Diencephalon (tissue), 2 donors: Measurements from ENCODE around the genes ZNF676, ZNF724 and ZNF91.

DNA sequence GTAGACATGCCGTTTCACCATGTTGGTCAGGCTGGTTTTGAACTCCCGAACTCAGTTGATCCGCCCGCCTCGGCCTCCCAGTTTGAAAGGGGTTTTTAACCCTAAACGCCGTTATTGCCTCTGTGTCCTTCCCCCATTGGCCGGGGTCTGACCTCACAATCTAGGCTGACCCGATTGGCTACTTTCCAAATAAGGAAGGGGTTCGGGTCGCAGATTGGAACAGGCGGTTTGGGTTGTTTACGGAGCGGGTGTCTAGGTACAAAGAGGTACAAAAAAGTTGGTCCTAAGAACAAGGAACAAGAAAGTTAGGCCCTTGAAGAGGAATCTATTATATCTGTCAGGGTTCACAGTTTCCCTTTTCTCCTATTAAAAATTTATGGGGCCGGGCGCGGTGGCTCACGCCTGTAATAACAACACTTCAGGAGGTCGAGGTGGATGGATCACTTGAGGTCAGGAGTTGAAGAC, 1.0 kb downstream of the ZNF253 start:
- RAMPAGE, long total RNA: no peak

DNA sequence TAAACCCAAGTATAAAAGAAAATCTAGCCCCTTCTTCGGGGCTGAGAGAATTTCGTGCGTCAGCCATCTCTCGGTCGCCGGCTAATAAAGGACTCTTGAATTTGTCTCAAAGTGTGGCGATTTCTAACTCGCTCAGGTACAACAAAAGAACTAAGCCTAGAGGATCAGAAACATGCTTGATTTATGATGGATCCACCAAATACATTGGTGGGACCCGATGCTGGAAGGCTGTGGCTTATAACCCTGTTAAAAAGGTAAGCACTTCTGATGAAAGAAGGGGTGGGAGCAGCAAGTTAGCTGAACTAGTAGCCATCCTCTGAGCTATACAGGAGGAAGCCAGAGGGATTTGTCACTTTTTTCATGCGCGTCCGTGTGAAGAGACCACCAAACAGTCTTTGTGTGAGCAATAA, 9.3 kb upstream of the ZNF90 start:
- RAMPAGE, long total RNA: no peak

DNA sequence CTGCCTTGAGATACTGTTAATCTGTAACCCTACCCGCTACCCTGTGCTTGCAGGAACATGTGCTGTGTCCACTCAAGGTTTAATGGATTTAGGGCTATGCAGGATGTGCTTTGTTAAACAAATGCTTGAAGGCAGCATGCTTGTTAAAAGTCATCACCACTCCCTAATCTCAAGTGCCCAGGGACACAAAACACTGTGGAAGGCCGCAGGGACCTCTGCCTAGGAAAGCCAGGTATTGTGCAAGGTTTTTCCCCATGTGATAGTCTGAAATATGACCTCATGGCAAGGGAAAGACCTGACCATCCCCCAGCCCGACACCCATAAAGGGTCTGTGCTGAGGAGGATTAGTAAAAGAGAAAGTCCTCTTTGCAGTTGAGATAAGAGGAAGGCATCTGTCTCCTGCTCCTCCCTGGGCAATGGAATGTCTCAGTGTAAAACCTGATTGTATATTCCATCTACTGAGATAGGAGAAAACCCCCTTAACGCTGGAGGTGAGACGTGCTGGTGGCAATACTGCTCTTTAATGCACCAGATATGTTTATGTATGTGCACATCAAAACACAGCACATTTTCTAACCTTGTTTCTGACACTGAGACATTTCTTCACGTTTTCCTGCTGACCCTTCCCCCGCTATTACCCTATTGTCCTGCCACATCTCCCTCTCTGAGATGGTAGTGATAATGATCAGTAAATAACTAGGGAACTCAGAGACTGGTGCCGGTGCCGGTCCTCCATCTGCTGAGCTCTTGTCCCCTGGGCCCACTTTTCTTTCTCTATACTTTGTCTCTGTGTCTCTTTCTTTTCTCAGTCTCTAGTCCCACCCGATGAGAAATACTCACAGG, 4.9 kb downstream of the ZNF90 start:
- RAMPAGE, long total RNA: no peak

DNA sequence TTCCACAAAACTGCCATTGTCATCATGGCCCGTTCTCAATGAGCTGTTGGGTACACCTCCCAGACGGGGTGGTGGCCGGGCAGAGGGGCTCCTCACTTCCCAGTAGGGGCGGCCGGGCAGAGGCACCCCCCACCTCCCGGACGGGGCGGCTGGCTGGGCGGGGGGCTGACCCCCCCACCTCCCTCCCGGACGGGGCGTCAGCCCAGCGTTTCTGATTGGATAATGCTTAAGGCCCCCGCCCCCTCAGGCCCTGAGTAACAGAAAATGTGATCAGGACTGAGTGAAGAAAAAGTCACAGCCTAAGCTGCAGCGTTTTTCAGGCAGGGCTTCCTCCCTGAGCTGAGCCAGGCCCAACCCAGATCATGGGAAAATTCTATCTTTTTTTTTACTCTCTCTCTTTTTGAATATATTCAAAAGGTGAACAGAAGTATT, 14.5 kb upstream of the ZNF486 start:
- RAMPAGE, long total RNA: no peak

- RAMPAGE, long total RNA: no peak
Observed at GRCh38 chr19:20248267-20248883, 81.4 kb downstream of the ZNF486 start.

DNA sequence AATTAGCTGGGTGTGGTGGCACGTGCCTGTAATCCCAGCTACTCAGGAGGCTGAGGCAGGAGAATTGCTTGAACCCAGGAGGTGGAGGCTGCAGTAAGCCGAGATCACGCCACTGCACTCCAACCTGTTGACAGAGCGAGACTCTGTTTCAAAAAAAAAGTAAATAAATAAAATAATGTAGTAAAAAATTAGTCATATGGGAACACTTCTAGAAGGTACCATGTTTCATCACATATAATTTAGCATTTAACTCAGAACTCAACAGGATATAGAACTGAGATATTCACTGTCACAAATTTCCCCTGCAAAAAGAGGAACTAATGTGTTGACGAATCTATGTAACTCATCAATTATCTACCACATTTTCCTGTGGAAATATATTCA, 1.6 kb downstream of the ZNF737 start:
- RAMPAGE, long total RNA: no peak

DNA sequence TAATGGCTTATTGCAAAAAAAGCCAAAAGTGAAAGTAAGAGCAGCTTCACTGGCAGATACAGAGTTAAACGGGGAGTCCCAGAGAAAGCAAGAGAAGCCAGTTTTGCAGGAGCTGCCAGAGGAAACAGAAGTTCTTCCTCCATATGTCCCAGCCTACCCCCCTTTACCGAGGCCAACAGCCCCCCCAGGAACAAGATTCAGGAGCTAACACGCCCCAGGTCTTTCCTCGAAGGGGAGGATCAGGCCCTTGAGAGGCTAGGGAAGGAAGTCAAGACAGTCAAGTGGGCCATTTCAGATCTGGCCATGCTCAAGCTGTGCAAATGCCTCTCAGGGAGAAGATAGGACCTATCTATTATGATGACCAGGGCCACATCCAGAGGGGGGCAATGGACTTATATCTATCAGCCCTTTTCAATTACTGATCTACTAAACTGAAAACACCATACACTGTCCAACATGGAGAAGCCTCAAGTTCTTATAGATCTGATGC, 47.3 kb upstream of the ZNF737 start:
- RAMPAGE, long total RNA: no peak

DNA sequence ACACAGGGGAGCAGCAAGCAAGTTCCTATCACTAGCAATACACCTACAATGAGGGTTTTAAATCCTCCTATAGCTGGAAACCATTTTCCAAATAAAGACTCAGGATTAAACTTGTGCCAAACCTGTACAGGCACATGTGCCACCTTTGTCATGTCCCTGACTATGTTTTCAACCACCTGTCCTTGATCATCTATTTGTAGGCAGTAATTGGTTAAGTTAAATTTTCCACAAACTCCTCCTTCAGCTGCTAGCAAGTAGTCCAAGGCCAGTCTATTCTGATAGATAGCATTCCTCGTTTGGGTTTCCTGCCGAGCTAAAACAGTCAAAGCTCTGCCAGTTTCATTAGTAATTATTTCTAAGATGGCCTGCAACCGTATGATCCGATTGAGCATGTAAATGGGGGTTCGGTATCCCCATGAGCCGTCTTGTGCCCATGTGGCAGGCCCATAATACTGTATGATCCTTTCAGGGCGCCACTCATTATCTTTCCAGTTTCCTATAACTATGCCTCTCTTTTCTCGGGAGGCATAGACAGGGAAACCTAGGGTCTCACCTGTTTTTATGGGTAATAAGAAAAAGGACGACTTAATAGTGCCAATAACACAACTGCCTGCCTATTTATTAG, 28.5 kb upstream of the ZNF66 start:
- RAMPAGE, long total RNA: no peak

DNA sequence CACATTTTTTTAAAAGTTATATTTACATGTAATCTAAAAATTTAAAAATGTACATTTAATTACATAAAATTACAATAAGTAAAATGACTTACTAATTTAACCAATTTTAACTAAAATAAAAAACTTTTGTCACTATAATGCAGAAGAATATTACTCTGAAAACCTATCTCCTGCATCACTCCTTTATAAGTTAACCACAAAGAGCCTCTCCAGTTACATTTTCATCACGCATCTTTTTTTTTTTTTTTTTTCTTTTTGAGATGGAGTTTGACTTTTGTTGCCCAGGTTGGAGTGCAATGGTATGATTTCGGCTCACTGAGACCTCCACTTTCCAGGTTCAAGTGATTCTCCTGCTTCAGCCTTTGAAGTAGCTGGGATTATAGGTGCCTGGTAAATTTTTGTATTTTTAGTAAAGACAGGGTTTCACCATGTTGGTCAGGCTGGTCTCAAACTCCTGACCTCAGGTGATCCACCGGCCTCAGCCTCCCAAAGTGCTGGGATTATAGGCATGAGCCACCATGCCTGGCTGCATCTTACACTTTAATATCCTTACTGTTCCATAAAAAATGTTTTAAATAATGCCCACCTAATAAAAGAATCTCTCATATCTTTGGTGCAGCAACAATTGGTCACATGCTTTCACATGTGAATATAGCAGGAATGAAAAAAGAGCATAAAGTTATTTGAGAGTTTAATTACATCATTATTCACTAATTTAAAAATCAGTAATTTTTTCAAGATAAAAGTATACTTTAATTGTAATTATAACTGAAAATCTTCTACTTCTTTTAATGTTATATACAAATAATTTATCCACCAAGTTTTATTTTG, 29.8 kb downstream of the ZNF43 start:
- RAMPAGE, long total RNA: no peak

DNA sequence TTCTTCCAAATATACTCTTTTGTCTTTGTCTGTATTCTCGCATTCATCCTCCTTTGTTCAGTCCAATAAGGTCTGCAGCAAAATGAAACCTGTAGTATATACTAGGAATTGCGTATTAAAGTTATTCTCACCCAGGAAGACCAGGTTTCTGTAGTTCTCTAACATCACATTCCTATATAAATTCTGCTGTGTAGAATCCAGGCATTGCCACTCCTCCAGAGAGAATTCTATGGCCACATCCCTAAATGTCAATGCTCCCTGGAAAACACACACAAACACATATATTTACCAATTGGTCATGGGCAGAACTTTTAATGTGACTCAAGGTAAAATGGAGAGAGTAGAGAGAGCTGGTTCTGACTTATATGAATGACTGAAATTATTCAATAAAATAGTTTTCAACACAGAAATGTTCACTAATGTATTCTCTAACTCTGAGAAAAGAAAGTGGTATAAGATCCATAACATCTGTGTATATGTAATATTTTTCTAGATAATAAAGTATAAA, at the start of gene ZNF676:
TSS of gene ZNF676 (minus strand) at position 483 of the 508 bp plus-strand sequence.
- RAMPAGE, long total RNA: no peak

DNA sequence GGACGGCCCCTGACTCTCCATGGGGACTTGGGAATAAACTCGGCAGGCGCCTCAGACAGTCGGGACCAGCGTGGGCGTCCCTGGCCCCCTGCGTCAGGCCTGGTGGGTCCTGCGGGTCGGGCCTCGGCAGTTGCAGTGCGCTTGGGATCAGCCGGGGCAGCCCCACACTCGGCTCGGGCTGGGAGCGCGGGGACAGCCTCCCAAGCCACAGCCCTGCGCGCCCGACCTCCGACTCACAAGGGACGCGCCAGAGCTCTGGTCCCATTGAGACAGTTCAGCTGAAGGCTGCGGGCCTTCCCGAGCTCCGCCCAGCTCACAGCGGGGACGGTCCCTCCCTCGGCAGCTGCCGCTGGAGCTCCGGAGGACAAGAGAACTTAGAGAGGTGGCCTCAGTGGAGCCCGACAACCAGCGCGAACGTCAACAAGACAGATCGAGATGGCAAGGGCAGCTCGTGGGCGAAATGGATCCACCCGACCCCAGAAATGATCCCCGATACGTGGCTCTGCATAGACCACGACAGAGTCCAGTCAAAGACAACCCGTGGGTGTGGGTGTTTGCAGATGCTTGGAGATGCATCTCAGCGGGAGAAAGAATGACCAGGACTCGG, 45.6 kb upstream of the ZNF730 start:
- RAMPAGE, long total RNA: no peak

DNA sequence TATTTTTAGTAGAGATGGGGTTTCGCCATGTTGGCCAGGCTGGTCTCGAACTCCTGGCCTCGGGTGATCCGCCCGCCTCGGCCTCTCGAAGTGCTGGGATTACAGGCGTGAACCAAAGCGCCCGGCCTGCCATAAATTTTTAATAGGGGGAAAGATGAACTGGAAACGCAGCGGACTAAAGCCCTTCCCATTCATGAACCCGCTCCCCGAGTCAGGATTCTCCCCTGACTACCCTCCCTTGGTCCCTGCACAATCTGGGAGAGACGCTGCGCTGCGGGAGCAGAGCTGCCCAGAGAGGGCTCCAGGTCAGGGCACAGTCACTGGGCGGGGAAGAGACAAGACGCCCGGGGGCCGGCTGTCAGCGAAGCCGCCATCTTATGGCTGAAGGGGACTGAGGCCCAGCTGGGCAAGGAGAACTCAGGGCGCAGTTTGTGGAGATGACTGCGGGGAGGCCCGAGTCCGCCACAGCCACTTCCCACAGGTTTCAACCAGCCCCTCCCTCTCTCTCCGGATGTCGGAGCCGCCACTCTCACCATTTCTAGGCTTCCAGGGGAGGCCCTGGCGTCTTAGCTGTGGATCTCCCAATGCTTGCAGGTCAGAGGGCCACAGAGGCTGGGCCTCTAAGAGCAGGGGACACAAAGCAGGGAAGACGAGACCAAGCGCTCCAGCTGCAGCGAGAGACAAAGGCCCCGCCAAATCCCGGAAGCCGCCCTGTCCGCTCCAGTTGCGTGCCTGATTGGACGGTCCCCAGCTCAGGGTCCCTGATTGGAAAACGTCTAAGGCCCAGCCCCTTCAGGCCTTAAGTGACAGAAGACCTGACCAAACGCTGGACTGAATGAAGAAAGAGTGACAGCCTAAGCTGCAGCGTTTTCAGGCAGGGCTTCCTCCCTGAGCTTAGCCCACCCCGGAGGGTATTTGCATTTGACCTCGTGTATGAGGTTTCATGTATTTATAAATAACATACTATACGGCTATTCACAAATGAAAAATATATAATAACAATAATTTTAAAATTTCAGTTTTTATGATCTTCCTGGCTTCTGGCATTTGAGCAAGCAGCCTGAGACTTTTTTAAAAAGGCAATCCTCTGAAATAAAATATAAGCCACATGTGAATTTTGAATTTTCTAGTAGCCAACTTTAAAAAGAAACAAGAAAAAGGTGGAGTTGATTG, at the start of gene ZNF724:
TSS of gene ZNF724 (minus strand) at position 688 of the 1,173 bp plus-strand sequence.
- RAMPAGE, long total RNA: start-site peak on the minus strand centred at position 648 of the sequence, 109 bp wide, 104 and 432 reads in 2 replicates

DNA sequence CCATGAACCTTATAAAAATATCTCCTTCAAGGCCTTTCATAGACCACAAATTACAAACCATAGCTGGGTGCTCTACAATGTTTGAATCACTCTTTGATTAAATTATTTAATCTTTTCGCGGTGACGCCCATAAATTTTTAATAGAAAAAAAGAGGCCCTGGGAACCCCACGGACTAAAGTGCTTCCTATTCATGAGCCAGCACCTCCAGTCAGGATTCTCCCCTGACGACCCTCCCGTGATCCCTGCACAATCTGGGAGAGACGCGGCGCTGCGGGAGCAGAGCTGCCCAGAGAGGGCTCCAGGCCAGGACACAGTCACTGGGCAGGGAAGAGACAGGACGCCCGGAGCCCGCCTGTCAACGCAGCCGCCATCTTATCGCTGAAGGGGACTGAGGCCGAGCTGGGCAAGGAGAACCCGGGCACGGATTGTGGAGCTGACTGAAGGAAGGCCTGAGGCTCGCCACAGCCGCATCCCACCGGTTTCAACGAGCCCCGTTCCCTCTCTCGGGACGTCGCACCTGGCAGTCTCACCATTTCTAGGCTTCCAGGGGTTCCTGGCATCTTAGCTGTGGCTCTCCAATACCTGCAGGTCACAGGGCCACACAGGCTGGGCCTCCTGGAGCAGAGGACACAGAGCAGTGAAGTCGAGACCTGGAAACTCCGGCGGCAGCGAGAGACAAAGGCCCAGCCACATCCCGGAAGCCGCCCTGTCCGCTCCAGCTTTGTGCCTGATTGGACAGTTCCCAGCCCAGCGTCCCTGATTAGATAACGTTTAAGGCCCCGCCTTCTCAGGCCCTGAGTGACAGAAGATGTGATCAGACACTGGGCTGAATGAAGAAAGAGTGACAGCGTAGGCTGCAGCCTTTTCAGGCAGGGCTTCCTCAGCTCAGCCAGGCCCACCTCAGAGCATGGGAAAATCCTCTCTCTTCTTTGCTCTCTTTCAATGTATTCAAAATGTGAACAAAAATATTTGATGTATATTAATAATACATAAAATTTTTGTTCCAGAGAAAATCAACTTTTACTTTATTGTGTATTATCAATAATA, at the start of gene ZNF91:
TSS of gene ZNF91 (minus strand) at position 678 of the 1,048 bp plus-strand sequence.
- RAMPAGE, long total RNA: start-site peak on the minus strand centred at position 661 of the sequence, 42 bp wide, 813 and 1,121 reads in 2 replicates

GRCh38 chr19:23467707-23468132, 72.4 kb upstream of the ZNF91 start:
- RAMPAGE, long total RNA: no peak

- RAMPAGE, long total RNA: no peak
Observed at GRCh38 chr19:23909215-23909508, 5.5 kb upstream of the ZNF726 start.

DNA sequence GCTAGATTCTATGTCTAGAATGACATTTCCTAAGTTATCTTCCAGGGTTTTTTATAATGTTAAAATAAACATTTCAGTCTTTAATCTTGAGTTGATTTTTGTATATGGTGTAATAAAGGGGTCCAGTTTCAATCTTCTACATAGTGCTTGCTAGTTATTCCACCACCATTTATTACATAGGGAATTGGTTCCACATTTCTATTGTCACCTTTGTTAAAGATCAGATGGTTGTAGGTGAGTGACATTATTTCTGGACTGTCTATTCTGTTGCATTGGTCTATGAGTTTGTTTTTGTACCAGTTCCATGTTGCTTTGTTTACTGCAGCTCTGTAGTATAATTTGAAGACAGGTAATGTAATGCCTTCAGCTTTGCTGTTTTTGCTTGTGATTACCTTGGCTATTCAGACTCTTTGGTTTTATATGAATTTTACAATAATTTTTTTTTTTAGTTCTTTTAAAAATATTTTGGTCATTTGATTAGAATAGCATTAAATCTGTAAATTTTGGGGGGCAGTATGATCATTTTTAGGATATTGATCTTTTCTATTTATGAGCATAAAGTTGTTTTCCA, 6.5 kb downstream of the ZNF254 start:
- RAMPAGE, long total RNA: no peak

DNA sequence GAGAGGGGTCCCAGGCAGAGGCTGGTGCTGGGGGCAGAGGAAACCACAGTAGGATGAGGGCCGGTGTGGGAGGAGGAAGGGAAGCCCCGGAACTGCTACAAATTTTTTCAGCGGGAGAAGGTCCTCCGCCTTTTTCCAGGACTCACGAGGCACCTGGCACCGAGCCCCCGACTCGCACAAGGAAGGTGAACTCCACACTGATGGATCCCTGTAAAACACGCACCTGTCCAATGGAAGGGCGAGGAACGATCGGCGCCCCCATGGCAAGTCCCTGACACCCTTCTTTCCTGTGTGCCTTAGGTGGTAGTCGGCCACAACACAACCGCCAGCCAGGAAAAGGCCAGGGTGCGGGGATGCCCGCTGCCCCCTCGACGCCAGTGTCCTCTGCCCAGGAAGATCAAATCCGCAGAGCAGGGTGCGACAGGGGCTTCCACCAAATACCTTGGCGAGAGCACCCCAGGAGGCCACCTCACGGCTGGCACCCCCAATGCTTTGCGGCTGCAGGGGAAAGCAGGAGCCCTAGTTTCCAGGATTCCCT, 91.1 kb downstream of the ZNF254 start:
- RAMPAGE, long total RNA: no peak

- RAMPAGE, long total RNA: no peak
Observed at GRCh38 chr19:27775860-27776479, 1437.0 kb downstream of the UQCRFS1 start.

DNA sequence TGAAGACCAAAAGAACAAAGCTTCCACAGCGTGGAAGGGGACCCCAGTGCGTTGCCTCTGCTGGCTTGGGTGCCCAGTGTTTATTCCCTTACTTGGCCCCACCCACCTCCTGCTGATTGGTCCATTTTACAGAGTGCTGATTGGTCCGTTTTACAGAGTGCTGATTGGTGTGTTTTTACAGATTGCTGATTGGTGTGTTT, 1204.5 kb downstream of the UQCRFS1 start:
- RAMPAGE, long total RNA: no peak

GRCh38 chr19:28480938-28481621, 731.9 kb downstream of the UQCRFS1 start:
- RAMPAGE, long total RNA: no peak